RPMI7951 (cell line): ENCODE data around the genes SPADH and HMX2.

DNA sequence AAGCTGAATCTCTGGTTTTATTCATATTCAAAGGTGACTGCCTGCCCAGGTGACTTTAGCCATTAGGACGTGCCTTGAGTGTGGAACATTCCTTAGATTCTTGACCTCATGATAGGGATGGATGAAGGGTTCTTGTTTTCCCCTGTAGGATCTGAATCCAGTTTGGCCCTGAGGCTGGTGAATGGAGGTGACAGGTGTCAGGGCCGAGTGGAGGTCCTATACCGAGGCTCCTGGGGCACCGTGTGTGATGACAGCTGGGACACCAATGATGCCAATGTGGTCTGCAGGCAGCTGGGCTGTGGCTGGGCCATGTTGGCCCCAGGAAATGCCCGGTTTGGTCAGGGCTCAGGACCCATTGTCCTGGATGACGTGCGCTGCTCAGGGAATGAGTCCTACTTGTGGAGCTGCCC is 25.4 kb downstream of the DMBT1 start:
- RAMPAGE, long total RNA: no peak

- RAMPAGE, long total RNA: no peak
Observed at GRCh38 chr10:122672621-122673144, at the start of gene SPADH. Gene SPADH, plus strand, starts transcription at chr10:122672850.

GRCh38 chr10:122846078-122846368 is 366 bp upstream of the CUZD1 start:
- RAMPAGE, long total RNA: no peak

DNA sequence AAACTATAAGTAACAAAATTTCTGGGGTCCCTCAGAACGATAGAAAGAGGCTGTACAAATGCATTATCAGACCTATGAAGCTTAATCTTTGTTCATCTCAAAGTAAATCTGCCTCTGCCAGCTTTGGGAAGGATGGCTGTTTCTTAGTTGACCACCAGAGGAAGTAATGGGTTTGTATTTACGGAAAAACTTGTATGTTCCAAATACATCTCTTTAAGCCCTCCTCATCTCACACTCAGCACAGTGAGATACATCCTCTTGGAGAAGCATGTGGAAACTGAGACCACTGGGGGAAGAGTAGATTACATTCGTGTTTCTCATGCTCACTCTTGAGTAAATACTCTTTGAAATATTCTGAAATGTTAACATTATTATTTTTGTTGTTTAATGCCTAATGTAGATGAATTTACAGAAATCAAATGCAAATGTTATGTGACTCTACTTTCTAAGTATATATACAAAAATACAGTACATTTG is 1.0 kb downstream of the PSTK start:
- RAMPAGE, long total RNA: no peak

DNA sequence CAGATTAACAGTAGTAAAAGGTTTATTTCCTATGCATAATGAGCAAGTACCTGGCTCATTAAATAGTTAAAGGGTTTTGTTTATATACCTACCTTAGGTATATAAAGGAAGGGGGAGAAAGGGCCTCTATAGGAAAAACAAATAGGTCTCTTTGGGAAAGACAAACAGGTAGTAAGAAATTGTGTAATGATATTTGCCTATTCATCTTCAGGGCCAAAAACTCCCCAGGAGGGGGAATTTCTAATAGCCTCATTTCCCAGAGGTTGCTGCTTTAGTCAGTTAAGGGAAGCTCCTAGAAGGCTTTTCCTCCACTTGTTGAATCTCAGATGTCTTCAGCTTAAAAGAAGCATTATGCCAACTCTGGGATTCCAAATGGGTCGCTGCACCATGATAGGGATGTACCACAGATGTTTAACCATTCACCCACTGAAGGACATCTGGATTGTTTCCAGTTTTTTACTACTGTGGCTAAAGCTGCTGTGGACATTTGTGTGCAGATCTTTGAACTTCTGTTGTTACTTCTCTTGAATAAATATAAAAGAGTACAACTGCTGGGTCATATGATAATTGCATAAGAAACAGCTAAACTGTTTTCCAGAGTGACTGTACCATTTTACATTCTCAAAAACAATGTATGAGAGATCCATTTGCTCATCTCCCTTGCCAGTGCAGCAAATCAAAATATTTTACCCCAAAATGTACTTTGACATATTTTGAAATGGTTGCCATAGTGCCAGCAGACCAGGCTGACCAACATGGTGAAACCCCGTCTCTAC is 11.4 kb downstream of the ACADSB start:
- RAMPAGE, long total RNA: no peak

GRCh38 chr10:123034352-123034829 is 25.6 kb downstream of the ACADSB start:
- RAMPAGE, long total RNA: no peak

DNA sequence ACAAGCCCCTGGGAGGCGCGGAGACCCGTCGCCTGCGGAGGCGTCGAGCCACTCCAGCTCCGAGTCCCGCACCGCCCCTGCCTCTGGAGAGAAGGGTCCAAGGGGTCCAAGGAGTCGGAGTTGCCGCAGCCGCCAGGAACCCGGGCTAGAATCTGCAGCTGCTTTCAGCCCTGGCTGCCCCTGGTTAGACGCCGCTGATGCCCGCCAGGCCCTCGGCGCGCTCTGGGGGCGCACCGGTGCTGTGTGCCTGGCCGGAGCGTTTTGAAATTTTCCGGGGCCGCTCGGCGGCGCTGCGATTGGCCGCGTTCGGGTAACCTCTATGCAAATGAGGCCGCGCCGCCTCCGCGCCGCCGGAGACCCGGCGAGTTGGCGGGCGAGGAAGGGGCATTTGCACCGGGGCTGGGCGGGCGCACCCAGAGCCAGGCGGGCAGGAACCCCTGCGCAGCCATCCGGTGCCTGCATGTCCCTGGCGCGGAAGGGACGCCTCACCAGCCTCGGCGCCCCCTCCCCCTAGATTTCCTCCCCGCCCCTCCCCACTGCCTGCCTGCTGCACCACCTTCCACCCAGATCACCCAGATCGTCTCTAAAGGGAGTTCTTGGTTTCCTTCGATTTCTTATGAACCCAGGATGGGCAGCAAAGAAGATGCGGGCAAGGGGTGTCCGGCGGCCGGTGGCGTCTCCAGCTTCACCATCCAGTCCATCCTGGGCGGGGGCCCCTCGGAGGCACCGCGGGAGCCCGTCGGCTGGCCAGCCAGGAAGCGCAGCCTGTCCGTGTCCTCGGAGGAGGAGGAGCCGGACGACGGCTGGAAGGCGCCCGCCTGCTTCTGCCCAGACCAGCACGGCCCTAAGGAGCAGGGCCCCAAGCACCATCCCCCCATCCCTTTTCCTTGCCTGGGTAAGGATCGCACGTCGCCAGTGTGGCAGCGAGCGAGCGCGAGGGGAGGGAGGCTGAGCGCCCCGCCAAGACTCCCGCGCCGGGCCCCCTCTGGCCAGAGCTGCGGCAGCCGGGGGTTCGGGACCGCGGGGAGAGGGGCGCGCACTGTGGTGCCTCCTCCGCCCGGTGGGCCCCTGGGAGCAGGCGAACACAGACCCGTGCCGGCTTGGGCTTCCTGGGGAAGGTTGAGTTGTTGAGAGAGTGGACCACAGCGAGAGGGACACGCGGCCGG is at the start of gene HMX2:
Gene HMX2 (plus strand): TSS at position 385 of the 1,166 bp plus-strand sequence.
- RAMPAGE, long total RNA: no peak

DNA sequence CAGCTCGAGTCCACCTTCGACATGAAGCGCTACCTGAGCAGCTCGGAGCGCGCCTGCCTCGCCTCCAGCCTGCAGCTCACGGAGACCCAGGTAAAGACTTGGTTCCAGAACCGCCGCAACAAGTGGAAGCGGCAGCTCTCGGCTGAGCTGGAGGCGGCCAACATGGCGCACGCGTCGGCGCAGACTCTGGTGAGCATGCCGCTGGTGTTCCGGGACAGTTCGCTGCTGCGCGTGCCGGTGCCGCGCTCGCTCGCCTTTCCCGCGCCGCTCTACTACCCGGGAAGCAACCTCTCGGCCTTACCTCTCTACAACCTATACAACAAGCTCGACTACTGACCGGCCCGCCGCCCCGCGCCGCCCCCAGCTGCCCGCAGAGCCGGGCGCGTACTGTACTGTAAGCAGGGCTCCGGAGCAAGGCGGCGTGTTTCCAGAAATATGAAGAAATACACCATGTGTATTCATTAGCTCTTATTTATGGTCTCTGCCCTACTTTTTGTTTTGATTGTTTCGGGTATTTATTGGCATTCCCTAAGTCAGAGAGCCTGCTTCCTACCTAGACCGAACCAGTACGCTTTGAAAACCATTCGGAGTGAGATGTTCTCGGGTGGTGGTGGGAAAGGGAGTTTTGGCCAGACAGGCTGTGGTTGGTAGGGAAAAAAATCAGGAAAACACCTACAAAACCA is 2.0 kb downstream of the HMX2 start:
- RAMPAGE, long total RNA: no peak

DNA sequence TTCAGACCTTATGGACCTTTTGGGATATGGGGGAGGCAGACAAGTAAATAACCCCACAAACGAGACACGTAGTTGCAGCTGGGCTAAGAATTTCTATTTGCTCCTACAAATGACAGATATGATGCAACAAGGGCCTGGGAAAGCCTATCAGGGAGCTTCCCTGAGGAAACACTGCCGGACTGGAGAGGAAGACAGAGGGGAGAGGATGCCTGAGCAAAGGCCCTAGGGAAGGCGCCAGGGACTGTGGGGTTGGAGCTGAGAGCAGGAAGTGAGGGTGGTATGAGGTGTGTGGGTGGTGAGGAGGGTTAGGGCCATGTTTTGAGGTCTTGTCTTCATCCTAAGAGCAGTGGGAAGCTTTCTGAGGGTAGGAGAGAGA is 44.3 kb downstream of the BUB3 start:
- RAMPAGE, long total RNA: no peak

GRCh38 chr10:123972391-123973072 is 80.9 kb upstream of the CPXM2 start:
- RAMPAGE, long total RNA: no peak

DNA sequence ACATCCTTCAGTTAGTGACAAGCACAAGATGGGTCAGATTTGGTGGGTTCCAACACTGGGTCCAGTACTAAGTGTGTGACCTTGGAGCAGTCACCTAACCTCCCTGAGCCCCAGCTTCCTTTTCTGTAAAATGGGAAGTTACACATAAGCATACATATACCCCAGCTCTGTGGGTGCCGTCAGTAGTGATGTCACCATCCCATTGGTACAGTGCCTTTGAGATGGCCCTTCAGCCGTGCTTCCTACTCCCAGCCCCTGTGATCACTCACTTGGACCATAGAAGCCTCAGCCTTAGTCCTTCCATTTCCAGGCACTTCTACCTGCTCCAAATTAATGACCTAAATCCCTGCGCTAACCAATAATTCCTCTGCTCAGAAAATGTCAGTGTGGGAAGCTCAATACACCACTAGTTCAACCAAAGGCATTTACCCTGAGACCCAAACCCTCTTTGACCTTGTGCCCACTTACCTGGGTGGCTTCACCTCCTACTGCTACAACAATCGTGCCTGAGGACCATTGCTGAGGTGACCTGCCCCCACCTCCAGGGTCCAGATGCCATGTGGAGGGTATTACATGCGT is 95.4 kb downstream of the CHST15 start:
- RAMPAGE, long total RNA: no peak

GRCh38 chr10:124010679-124011128 is 82.7 kb downstream of the CHST15 start:
- RAMPAGE, long total RNA: no peak

DNA sequence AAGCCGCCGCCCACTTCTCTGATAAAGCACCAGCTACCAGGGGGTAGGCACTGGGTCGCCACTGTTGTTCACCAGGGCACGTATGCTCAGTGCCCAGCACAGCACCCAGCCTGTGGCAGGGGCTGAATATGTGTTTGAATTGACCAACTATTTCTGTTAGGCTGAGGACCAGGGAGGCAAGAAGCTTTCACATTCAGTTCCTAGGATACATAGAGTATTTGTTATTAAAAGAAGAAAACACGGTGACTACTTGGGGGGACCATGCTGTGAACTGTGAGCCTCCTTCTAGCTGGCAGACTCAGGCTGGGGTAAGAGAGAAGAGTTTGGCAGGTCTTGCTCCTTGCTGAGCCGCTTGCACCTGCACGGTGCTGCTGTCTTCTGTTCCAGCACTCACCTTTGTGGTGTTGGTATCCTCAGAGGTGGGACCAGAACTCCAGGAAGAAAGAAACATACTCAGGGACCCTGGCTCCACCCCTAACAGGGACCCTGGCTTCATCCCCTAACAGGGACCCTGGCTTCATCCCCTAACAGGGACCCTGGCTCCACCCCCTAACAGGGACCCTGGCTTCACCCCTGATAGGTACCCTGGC is 59.2 kb downstream of the CHST15 start:
- RAMPAGE, long total RNA: no peak

DNA sequence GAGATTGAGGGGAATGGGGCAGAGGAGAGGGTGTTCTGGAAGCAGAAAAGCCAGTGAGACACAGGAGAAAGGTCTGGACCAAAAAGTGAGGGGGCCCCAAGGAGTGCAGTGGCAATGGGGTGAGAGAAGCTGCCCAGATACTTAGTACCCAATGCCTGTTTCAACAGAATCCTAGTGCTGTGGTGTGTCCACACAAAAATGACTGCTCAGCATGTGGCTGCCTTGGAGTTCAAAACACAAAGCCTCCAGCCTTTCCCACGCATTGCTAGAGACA is 44.9 kb upstream of the CHST15 start:
- RAMPAGE, long total RNA: no peak

DNA sequence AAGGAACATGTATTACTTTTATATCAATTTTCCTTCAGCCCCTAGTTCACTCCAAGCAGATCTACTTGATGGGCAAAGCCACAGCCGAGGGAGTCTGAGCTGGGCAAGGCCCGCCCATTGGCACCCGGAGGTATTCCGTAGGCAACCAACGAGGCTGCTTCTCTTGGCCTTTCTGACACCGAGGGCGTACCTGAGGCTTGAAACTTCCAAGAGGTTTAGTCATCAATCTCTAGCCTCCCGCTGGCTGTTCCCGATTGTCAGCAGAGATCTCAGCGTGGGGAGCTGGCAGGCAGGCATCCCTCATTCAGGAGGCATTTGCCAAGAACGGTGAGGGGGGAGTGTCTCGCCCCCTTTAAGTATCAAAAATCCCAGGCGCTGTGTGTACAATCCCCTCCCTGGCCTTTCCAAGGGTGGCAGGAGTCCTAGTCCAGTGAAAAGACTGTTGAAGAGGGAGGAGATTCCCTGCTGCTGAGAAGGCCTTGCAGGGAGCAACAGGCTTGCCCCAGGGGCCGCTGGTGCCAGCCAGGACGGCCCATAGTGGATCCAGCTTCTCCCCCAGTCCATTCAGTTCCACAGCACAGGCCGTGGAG is 39.8 kb downstream of the OAT start:
- RAMPAGE, long total RNA: no peak

GRCh38 chr10:124670625-124671443 is 73.3 kb downstream of the FAM53B start:
- RAMPAGE, long total RNA: no peak

DNA sequence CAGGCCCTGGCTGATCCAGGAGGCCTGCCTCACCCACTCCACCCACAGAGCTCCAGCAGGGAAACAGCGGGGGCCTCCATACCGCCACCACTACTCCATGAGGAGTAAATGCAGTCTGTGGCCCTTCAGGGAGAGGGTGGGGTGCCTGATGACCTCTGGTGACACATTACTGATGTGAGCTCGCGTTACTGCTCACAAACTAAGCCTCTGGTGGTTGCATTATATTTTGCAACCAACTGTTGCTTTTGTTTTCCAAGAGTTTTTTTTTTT is 72.7 kb downstream of the FAM53B start:
- RAMPAGE, long total RNA: no peak

GRCh38 chr10:124721399-124722183 is 22.6 kb downstream of the FAM53B start:
- RAMPAGE, long total RNA: no peak

GRCh38 chr10:124741253-124741802 is 2.9 kb downstream of the FAM53B start:
- RAMPAGE, long total RNA: no peak

- RAMPAGE, long total RNA: no peak
Observed at GRCh38 chr10:124745455-124745976, 1.3 kb upstream of the FAM53B start.